Mesenchymal stem cell of Wharton's jelly (primary cell): ENCODE results near the genes IL1F10, FOXD4L1 and SLC35F5.

GRCh38 chr2:111420026-111420511, 299.4 kb downstream of the BCL2L11 start:
- CAGE, long polyA plus RNA = no peak

GRCh38 chr2:111880628-111881164, 3.3 kb downstream of the ANAPC1 start:
- CAGE, long polyA plus RNA = no peak

DNA sequence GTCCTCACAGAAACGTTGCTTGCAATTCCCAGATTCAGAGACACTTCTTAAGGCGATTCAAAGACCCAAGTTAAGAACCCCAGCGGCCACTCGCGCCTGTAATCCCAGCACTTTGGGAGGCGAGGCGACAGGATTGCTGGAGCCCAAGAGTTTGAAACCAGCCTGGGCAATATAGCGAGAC, 470 bp upstream of the ANAPC1 start:
- CAGE, long polyA plus RNA = no peak

DNA sequence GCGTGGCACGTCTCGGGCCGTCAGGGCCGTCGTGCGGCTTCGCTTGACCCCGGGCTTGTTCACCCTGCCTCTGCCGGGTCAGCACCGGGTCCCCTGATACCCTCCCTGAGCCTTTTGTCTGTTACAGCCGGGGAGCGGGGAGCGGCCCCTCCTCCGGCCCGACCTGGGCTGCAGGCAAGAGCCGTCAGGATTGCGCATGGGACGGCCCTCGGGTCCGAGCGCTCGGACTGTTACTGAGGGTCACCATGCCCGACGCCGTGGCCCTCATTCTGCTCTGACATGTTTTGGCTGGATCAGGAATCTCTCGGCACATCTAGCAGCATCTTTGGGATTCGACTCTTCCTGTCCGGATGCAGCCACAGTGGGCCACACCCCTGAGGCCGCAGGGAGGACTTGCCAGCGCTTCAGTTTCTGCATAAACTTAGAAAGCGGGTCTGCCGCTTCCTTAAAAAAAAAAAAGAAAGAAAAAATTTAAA, 749 bp downstream of the TMEM87B start:
- CAGE, long polyA plus RNA = no peak

DNA sequence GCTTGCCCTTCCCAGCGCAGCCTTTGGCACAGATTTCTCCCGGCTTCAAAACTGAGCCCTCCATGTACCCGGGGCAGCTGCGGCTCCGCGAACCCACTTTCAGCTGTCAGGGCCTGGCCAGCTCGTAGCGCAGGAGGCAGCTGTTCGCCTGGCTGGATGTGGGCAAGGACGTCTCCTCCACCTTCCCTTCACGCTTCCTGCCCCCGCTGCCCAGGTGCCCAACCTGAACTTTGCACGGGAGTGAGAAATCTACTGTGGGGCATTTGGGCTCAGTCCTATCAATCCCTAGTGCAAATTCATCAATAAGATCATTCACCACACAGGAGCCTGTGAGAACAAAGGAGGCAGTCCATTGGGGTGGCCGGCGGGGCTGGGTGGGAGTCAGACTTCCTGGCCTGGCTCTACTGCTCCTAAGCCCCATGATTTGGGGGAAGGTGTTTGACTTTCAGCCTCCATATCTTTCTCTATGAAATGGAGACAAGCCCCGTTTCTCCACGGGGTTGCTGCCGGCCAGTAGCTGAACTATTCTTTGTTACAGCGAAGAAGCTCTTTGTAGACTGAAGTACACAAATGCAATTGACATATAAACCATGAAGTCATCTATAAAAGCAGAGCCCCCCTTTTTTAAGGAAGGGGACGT, 17.8 kb downstream of the FBLN7 start:
- CAGE, long polyA plus RNA = no peak

DNA sequence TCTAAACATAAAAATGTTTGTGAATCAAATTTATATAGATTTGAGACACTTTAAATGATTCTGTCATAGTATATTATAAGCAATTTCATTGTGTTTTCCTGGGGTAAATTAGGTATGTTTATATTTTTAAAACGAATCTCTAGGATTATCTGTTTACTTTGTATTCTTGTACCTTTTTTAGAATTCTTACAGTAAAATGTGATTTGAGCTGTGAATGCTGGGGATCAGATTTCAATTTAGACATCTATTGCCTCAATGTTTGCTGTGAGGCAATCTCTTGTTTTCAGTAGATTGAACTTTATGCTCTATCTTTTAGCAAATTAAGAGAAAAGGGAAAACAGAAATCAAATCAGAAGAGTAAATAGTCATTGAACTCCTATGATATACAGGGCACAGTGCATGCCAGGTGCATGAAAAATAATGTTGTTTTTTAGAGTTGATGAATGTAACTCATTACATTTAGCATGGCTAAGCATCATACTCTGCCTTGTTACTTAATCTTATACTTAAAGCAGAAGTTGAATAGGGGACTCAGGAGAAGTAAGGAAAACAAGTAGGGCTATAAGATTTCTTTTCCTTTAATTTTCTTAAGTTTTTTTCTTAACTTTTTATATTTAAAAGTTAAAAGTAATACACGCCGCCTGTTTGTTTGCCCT, 39.5 kb downstream of the ZC3H6 start:
- CAGE, long polyA plus RNA = no peak

GRCh38 chr2:112540756-112541679, 1.2 kb upstream of the POLR1B start:
- CAGE, long polyA plus RNA = no peak

DNA sequence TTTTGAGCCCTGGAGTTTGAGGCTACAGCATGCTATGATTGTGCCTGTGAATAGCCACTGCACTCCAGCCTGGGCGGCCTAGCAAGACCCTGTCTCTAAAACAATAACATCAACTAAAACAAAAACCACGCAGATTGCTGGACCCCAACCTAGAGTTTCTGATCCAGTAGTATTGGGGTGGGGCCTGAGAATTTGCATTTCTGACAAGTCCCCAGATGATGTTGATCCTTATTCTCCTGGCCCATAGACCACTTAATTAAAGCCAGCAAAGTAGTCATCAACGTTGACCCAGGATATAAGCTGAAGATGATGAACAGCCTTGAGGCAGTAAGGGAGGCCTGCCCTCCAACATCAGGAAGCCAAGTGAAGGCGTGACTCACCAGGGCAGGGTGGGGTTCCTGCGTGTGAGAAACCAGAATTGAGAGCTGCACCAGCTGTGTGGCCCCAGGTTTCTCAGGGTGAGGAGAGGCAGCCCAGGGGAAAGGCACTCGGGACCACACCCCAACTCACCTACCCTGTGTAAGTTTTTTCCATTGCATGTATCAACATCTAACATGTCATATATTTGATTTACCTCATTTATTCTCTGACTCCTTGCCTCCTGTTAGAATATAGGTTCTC, 21.4 kb upstream of the SLC20A1 start:
- CAGE, long polyA plus RNA = no peak

- CAGE, long polyA plus RNA = no peak
These were observed 3.3 kb downstream of the IL1B start for GRCh38 chr2:112833345-112833708.

GRCh38 chr2:112996587-112997159, 8.6 kb upstream of the IL36A start:
- CAGE, long polyA plus RNA = no peak

DNA sequence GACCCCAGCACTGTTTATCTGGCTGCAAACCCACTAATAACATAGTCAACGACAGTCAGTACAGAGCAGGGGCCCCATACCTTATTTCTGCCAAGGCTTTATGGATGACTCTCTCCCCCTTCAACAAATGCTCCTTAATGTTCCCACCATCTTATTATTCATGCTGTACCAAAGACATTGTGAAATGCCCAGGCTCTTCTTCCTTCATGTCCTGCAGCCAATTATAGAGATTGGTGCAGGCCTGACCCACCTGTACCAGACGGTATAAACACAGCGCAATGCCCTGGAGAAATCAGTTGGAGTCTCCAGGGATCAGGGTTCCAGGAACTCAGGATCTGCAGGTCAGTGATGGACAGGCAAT, at the start of gene IL1F10:
Gene IL1F10 (plus strand): TSS at position 295 of the 361 bp plus-strand sequence.
- CAGE, long polyA plus RNA = no peak

GRCh38 chr2:113164782-113165793, 8.7 kb upstream of the PSD4 start:
- CAGE, long polyA plus RNA = no peak

DNA sequence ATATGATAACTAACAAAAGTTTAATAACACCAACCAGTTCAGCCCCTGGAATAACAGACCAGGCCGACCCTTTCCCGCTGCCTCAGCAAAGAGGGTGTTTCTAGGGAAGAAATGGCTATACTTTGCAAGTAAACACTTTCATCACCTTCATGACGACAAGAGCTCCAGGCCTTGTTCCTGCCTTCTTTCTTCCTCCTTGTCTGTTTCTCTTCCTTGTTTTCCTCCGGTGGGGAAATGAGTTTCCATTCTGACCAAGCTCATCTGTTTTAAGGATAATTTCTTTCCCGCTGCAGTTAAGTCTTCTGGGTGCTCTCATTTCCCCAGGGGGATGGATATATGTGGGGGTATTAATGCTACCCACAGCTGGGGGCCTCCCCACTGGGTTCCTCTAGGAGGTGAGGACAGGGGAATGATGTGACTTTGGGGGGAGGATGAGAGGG, 38.0 kb downstream of the PSD4 start:
- CAGE, long polyA plus RNA = no peak

- CAGE, long polyA plus RNA = no peak
These were observed 47.7 kb downstream of the PAX8 start for GRCh38 chr2:113230744-113231653.

GRCh38 chr2:113244159-113244792, 34.4 kb downstream of the PAX8 start:
- CAGE, long polyA plus RNA = no peak

DNA sequence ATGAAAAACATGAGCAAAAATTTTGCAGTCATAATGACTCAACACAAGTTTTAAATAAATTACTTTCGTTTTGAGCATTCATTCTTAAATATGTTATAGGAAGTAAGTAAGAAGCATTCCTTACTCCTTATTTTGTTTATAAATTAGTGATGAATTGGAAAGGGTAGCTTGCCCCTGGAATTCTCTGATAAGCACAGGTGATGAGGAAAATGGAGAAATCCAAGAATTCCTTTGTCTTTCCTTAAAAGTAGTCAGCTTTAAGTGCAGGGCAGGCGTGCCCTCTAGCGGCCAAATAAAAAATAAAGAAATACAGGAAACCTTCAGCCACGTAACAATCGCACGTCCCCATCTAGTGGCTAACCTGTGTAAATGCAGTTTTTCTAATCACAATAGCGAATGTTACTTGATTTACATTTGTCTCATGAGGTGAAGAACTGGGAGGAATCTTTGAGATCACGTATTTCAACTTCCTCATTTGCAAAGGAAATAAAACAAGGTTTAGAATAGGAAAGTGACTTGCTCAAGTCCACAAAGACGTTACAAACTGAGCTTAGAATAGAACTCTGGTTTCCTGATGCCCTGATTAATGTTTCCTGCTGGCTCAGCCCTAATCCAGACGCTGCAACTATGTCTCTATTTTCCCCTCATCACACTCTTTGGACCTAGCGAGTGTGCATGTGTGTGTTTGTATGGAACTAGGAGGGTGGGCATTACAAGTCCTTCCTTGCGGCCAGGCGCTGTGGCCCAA, 47.2 kb upstream of the ZNG1B start:
- CAGE, long polyA plus RNA = no peak

GRCh38 chr2:113498284-113498941, at the start of gene FOXD4L1:
Gene FOXD4L1 (plus strand): TSS chr2:113498665.
- CAGE, long polyA plus RNA = no peak

DNA sequence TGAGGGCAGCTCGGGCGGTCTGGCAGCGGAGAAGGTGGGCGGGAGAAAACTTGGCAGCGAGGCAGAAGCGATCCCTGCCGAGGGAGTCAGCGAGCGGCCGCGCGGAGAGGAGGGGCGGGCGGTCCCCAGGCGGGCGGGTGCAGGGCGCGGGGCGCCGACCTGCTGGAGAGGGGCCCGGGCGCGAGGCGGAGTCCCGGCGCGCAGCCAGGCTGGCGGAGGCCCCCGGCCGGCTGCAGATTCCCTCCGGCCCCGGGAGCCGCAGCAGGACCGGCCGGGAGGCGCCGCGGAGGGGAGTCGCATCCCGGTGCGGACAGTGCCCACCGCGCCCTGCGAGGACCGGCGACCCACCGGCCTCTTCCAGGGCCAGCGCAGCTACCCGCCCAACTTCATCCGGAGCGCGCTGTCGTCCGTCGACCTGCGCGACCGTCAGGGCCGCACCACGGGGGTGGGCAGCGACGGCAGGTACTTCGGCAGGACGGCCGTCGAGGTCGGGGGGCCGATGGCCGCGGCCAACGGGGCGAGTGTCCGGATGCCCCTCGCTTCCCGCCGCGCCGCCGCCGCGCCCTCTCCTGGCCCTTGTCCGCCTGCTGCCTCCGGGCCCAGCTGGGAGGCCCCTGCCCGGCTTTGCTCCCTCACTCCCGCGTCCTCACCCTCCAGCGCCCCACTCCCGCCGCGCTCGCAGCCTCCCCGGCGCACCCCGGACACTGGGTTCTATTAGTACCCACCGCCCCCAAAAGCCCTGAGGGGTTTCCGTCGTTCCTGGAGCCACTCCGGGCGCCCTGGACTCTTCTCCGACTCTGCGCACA, 43.4 kb downstream of the FOXD4L1 start:
- CAGE, long polyA plus RNA = no peak

GRCh38 chr2:113584231-113585116, 42.6 kb upstream of the RABL2A start:
- CAGE, long polyA plus RNA = no peak

DNA sequence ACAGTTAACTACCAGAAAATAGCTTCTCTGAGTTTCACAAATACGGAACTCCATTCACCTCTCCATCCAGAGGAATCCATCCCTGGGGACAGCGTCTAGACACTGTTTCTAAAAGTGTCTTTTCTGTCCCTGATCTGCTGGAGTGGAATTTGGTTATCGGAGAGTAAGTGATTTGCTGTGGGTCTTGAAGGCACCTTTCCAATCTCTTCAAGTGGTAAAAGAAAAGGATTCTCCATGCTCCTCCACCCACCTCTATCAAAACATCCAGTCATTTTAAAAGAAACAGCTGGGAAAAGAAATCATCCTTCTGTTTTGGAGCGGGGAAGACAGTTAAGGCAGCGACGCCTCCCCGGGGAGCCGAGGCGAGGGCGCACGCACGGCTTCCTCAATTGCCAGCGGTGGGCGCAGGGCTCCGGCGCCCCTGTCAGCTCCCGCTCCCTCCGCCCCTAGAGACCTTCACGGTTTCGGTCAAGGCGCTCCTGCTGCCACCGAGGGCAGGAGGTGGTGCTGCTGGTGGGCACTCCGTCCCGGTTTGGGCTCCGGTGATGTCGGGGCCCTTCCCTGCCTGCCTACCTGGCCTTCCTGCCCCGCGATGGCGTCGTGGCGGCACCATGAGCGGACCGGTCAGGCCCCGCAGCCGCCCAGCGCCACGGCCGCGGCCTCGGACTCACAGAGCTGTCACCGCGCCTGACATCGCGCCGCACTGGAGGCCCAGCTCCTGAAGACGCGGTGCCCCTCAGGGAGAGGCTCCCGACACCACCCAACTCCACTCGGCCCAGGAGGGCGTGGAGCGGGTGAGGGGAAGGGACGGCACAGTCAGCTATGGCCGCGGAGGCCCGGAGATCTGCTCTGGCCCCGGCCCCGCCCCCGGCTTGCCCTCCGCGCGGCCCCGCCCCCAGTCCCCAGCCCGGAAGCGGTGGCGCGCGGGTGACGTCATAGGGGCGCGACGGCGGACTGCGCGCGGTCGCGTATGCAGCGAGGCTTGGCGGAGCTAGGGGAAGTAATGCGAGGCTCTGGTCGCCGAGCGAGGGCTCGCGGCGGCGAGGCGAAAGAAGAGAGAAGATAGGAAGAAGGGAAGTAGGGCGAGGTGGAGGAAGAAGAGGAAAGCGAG, at the start of gene SLC35F5:
Gene SLC35F5 (minus strand): TSS at position 846 of the 1,111 bp plus-strand sequence.
- CAGE, long polyA plus RNA = no peak